Kidney (tissue), 2 donors: ENCODE measurements around a stretch of chr2.

DNA sequence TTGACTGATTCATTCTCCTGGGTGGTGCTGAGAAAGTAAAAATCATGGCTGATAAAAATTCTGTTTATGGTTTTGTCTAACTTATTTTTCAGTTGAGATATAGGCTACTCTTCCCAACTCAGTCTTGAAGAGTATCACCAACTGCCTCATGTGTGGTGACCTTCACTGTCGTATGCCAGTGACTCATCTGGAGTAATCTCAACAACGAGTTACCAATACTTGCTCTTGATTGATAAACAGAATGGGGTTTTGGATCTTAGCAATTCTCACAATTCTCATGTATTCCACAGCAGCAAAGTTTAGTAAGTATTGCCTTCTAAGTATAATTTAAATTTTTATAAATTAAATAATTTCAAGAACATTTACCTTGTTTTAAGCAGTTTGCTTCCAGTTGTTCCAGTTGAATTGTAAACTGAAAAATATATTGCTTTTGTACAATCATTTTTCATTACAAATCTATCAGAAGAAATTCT, 17.5 kb upstream of the IL18R1 start:
- PRO-cap, result no peak
- RRBS, result no CpG with 5 or more reads among the region's 2 CpGs

DNA sequence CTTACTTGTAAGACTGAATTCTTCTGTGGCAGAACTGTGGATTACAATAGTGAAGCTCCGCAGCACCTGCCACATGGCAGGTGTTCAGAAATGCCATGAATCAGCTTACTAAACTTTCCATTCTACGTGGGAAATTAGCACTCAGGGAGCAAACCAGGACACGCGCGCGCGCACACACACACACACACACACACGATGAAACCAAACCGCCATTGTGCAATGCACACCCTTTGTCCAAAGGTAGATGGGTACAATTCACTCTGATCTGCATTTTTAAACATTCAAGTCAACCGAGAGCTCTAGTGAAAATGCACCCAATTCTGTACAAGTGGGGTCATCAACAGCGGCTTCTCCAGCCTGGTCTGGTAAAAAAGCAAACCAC, 1.0 kb downstream of the MFSD9 start:
- PRO-cap, result no peak
- RRBS, result no CpG with 5 or more reads among the region's 11 CpGs

DNA sequence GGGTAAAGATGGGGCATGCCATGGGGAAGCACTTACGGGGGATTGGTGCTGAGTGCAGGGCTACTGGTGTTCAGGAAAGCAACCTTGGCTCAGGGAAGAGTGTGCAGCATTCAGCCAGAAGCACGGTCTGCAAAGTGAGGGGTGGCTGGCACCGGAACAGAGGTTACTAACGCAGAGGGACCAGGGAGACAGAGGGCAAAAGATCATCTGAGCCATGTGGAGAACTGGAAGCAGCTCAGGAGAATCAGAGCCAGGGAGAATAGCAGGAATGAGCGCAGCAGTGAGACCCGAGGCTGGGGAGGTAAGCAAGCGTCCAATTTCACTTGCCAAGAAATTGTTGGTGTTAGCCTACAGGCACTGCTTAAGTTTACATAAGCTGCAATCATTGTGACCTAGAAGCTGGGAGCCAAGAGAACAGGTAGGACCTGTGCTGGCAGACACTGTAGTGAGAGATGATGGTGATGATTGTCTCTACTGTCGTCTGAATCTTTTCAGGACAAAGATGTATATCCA, 372.6 kb upstream of the POU3F3 start:
- PRO-cap, result no peak
- RRBS, result no CpG with 5 or more reads among the region's 8 CpGs

- PRO-cap, result bidirectional peak, plus-strand start at chr2:104852323, minus-strand start at chr2:104852078; bidirectional peak, plus-strand start at chr2:104852520, minus-strand start at chr2:104852491
- RRBS, result no CpG with 5 or more reads among the region's 28 CpGs
These were observed 1.7 kb upstream of the POU3F3 start for GRCh38 chr2:104852249-104852566.

DNA sequence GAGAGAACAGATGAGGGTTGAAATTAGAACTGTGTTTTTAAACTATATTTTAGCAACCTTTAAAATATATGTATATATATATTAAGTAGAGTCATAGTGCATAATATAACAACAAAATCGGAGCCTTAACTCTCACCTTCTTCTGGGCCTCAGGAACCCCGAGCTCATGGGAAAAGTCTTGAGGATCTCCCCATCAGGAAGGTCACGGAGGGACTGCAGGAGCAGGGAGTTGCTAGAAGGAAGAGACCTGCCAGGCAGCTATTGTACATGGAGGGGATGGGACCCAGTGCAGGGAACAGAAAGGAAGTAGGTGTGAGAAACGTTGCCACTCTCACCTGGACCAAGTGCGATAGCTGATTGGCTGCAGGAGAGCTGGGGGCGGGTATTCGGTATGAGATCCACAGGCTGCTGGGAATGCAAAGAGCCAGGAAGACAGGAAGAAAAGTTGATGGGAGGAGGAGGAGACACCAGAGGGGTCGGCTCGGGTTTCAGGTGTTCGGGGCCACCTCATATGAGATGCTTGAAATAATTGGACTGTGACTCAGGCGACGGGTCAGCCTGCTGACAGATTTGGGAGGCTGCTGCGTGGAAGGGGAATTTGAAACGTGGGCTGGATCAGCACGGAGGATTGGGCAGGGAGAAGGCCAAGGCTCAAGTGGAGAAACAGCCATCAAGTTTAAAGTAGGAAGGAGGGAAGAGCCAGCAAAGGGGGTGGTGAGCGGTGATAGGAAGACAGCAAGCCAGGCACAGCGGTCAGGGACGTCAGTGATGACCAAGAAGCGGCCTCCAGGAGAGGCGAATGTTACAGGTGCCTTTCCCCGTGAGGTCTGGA, 65.0 kb downstream of the MRPS9 start:
- PRO-cap, result no peak
- RRBS, result no CpG with 5 or more reads among the region's 21 CpGs

- PRO-cap, result no peak
- RRBS, result no CpG with 5 or more reads among the region's 5 CpGs
These were observed 29.6 kb downstream of the C2orf49 start for GRCh38 chr2:105366822-105367407.

DNA sequence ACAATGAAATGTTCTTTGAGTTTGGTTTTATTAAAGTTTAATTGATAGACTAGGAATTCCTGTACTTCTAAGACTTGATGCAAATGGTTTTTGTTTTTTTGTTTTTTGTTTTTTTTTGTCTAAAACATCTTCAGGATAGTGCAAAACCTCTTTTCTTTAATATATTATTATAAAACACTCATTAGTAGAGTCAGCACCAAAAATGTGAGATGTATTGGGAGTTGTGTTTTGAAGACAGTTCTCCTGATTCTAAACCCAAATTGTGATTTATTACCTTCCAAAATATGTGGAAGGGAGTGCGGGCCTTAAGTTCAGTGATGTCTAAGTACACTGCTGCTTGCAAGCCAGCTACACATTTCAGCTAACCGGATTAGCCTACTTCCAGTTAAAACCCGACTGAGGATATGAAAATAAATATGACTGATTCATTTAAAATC, 1.1 kb downstream of the FHL2 start:
- PRO-cap, result bidirectional peak, plus-strand start at position 309 of the sequence, minus-strand start at position 262 of the sequence
- RRBS, result no CpG with 5 or more reads among the region's 3 CpGs

DNA sequence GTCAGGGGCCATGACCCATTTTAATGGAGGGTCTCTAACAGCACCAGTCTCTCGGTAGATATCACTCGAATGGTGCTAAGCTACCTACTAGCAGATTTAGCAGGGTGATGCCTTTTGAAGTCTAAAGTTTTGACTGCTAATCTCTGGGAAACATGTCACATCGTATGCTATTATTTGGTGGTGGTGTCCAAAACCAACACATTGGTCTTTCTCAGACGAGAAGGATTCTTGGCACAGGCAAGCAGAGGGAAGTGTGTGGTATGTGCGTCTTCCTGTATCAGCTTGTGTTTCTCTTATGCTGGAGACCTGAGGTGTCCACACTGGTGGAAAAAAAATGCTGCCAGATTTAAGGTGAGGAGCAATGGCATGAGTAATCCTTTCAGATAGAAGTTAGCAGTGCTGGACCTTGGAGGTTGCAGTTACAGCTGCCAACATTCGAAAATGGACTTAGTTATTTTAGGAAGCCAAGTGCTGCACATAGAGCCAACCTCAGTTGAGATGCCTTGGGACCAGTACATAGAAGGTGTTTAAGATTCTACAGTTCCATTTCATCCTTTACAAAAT, 11.7 kb upstream of the FHL2 start:
- PRO-cap, result no peak
- RRBS, result no CpG with 5 or more reads among the region's 6 CpGs

GRCh38 chr2:105425270-105426177, 26.7 kb upstream of the FHL2 start:
- PRO-cap, result no peak
- RRBS, result no CpG with 5 or more reads among the region's 17 CpGs

GRCh38 chr2:105428514-105429065, 29.7 kb upstream of the FHL2 start:
- PRO-cap, result no peak
- RRBS, result no CpG with 5 or more reads among the region's 12 CpGs

- PRO-cap, result no peak
- RRBS, result no CpG with 5 or more reads among the region's 8 CpGs
These were observed 97.3 kb upstream of the FHL2 start for GRCh38 chr2:105495929-105496823.

DNA sequence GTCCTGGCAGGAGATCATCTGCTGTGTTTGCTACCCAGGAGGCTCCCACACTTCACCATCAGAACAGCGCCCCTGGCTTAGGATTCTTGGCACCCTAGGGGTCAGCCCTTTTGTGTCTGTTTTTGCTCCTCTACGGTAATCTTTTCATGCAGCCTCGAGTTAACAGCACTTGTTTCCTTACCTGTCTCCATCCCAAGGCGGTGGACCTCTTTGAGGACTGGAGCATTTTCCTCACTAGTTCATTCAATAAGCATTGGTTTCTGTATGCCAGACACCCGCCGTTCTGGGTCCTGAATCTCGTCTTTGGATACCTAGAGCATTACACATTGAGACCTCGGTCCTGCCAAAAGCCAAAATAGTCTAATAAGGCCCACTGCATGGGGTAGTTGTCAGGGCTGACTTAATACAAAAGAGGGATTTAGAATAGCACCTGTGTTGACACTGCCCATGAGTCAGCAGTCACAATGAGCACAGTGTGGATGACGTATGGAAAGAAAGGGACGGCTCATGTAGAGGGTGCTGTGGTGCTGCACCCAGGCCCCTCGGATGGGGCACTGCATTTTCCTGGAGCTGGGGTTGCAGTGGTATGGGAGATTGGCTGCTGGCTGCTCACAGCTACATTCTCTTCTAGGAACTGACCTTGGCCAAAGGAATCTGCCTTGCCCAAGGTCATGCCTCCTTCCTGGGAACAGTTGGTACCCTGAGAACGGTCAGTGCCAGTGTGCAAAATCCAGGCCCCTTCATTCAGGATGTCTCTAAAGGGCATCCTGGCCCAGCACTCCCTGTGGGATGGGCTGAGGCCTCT, 127.0 kb upstream of the NCK2 start:
- PRO-cap, result no peak
- RRBS, result no CpG with 5 or more reads among the region's 12 CpGs

DNA sequence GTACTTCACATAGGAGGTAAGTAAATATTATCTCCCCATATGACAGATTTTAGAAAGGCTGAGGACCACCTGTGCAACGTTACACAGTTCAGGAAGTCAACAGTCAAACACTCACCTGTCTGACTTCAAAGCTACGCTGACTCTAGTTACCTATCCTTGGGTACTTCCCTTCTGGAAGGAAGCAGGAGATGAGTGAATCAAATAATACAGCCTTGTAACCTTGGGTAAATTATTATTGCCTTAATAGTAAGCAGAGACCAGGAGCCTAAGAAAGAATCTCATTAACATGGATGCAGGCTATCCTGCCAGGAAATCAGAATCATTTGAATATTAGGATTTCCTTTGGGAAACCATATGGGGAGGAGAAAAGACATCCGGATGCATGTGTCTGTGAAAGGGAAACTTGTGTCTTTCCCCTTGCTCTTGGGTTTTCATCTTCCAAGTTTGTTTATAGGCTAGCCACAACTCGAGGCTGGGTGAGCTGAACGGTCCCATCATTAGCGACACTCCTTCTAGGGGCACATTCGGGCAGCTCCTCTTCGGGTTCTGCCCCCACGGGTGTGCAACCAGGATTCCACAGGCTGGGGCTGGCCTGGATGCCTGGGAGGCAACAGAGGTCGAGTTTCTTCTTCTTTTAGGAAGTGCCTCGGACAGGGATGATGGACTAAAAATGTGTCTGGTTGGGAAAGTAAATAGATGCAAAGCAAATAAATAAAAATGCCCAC, 945 bp upstream of the NCK2 start:
- PRO-cap, result unidirectional peak, plus-strand start at position 462 of the sequence
- RRBS, result no CpG with 5 or more reads among the region's 11 CpGs

DNA sequence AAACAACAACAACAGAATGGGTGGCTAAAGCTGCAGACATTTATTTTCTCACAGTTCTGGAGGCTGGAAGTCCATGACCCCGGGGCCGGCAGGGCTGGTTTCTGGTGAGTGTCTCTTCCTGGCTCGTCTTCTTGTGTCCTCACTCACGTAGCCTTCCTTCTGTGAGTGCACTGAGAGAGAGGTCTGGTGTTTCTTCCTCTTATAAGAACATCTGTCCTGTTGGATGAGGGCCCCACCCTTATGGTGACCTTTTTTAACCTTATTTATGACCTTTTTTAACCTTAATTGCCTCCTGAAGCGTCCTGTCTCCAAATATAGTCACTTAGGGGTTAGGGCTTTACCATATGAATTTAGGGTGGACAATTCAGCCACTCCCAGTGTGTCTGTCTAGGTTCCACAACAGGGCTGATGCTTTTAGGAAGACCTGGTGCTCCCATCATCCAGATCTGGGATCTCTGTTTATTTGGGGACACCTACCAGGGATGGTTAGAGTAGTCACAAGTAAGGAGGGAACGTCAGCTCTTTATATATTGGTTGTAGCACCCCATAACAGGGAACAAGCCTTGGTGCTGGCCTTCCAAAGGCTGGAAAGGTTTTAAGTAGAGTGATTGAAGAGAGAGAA, 5.5 kb downstream of the NCK2 start:
- PRO-cap, result no peak
- RRBS, result no CpG with 5 or more reads among the region's 6 CpGs

DNA sequence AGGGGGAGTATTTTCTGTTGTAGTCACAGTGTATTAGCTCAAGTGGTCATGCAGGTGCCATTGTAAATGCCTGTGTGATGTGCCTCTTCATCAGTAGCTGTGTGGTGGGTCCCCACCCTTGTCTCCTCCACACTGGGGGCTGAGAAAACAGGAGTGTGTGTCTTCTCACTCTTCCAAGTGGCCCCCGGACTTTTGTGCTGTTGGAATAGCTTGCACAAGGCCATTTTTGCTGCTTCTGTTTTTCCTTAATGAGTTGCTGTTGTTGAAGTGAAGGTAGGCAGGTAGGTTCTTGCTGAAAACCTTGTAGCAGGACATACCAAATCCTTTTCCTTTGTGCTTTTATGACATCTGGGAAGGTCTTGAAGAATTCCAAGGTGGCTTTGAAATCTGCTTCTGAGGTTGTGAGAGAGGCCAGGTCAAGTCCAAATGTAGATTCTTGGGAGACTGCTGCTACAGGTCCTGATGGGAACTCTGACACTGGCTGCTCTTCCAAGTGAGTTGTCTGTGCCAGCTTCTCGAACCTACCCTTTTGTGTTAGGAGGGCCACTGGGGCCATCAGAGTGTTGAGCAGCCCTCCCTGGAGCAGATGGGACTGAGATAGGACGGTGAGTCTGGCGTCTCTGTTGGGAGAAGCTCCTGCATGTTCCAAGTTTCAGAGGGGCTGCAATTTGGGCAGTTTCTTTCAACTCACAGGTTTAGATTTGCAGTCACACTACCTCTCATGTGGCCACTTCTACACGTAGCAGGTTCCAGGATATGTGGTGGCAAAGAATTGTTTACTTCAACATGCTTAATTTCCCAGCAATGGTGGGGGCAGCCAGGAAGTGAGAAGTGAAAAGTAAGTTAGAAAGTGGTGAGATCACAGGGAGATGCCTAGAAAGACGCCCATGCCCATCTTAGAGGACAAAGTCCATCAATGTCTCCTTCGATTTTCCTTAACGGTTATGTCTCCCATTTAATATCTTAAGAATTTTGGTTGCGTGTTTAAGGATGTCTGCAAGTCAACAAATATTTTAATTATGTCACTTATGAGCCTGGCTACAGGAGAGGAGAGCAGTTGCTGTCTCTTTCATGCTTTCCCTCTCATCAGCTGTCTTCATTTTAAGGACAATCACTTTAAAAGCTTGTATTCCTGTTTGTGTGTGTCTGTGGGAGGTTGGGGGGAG, 9.1 kb downstream of the NCK2 start:
- PRO-cap, result no peak
- RRBS, result no CpG with 5 or more reads among the region's 9 CpGs

DNA sequence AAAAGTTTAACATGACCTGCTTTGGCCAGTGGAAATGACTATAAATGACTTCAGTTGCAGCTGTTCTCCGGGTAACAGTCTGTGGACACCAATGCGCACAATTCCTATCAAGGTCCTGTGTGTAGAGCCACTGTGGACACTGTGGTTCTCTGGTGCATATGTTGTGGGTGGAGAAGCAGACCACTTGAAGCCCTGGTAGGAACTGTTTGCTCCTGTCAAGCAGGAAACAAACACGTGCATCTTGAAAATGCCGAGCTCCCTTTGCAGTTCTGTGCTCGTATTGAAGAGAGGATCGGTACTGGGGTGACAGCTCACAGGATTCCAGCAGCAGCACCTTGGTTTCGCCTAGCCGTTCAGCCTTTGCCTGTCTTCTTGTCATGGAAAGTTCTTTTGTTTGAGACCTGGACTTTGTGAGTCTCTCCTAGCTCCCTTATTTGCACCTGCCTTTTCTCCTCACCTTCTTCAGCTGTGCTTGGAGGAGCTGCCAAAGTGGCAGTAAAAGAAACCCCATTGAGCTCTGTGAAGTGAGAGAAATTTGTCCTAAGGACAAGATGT, 32.9 kb downstream of the NCK2 start:
- PRO-cap, result no peak
- RRBS, result no CpG with 5 or more reads among the region's 8 CpGs

DNA sequence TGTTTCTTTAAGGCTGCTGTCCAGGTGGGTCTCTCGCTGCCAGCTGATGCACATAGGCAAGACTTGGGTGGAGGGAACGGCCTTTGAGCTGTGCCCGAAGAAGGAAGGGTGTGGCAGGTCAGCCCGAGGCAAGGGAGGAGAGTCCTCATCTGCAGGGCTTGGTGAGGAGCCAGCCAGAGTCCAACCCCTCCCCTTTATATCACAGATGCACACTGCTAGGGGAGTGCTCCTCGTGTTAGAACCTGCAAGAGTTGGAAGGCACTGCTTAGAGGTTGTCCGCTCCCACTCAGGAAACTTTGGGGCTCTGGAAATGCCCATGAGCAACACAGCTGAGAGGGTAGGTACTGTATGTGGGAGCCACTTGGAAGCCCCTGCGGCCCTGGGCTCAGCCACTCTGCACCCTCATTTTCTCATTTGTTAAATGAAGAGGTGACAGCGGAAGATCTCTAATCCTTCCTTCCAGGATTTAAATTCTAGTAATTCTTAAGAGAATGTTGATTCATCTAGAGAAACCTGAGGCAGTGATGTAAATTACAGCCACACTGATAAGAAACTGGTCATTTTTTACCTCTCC, 46.1 kb downstream of the NCK2 start:
- PRO-cap, result no peak
- RRBS, result no CpG with 5 or more reads among the region's 8 CpGs

GRCh38 chr2:105861157-105861541, 116.4 kb downstream of the NCK2 start:
- PRO-cap, result no peak
- RRBS, result no CpG with 5 or more reads among the region's 6 CpGs

DNA sequence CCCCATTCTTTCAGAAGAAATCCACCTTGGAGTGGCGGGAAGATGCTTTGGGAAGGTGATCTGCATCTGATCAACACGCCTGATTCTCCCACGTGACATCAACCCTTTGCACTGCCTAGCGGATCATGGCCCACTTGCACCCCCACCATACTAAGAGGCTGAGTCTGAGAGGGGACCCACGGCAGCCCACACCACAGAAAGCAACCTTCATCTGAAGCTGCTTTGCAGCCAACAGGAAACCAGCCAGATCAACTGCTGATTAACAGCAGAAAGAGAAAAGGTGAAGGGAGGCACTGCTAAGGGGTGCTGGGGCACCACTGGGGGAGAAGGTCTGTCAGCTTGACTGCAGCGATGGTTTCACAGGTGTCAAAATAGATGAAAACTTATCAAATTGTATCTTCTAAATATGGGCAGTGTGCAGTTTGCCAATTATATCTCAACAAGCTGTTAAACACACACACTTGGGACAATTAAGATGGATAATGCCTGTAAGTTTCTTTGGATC, 29.1 kb downstream of the ECRG4 start:
- PRO-cap, result no peak
- RRBS, result no CpG with 5 or more reads among the region's 6 CpGs

- PRO-cap, result no peak
- RRBS, result no CpG with 5 or more reads among the region's 15 CpGs
These were observed 31.3 kb downstream of the ECRG4 start for GRCh38 chr2:106096668-106097216.